Neural crest cell (in vitro differentiated cells): Measurements from ENCODE around the genes INSL6 and INSL4.

- PRO-cap = no peak
Observed at GRCh38 chr9:3936826-3937201, 363.1 kb downstream of the GLIS3 start.

- PRO-cap = no peak
Observed at GRCh38 chr9:4111302-4111676, 188.6 kb downstream of the GLIS3 start.

GRCh38 chr9:4206704-4207317, 93.1 kb downstream of the GLIS3 start:
- PRO-cap = no peak

DNA sequence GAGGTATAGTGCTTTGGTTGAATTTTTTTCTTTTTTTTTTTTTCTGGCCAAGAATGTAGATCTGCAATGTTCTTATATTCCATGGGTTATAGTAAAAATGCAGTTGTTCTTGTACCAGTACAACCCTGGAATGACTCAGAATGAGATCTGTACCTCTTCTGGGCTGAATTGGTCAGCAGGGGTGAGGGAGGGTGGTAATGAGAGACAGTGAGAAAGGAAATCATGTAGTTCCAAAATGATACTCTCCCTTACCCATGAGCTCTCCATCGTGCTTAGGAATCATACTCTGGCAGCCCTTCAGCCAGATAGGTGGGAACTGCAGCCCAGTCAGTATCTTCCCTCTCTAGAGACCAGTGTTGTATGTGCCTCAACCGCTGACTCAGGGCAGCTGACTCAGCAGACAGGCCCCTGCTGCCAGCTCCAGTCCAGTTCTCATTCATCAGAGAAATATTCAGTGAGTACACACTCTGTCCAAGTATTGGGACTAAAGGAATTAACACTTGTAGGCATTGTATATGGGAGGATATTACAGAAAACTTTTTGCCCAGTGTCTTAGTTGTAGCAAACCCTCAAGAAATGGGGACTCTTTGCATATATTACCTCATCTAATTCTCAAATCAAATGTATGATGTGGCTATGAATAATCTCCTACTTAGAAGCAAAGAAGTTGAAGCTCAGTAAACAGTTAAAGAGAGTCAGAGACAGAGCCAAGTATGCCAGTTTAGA, 2.3 kb upstream of the GLIS3 start:
- PRO-cap = no peak

DNA sequence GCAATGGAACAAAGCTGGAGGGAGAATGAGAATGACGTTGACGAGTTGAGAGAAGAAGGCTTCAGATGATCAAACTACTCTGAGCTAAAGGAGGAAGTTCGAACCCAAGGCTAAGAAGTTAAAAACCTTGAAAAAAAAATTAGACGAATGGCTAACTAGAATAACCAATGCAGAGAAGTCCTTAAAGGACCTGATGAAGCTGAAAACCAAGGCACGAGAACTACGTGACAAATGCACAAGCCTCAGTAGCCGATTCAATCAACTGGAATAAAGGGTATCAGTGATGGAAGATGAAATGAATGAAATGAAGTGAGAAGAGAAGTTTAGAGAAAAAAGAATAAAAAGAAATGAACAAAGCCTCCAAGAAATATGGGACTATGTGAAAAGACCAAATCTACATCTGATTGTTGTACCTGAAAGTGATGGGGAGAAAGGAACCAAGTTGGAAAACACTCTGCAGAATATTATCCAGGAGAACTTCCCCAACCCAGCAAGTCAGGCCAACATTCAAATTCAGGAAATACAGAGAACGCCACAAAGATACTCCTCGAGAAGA, 42.0 kb downstream of the SLC1A1 start:
- PRO-cap = no peak

DNA sequence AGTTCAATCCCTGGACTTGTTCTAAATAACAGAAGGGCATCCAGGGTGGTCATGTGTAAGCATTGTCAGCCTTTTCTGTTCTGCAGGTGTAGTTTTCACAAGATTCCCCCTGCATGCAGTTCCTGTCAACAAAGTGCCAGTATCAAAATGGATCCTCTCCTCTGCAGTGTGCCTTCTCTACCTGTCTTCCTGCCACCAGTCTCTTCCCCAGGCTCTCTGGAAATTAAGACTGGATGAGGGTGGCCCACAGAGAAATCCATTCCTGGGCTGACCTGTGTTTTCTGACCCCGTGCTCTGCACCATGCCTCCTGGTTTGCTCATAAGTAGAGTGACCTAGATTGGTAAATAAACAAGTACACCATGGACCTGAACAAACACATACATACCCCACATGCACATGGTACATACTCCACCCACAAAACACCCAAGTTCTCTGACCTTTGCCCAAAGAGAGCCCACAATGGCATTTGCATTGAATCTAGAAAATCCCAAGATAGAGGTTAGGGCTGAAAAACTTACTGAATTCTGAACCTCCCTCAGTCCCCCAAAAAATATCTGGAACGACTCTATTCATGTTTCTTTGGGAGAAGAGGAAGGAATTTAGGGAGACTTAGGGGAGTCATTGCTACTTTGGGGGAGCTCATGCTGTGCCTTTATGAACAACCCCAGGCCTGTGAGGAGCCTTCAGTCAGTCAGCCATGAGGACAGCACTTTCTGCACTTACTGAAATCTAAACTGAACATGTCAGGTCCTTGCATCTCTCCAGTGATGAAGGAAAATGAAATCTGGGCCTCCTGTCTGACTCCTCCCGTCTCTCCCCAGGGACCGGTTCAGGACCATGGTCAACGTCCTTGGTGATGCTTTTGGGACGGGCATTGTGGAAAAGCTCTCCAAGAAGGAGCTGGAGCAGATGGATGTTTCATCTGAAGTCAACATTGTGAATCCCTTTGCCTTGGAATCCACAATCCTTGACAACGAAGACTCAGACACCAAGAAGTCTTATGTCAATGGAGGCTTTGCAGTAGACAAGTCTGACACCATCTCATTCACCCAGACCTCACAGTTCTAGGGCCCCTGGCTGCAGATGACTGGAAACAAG, 77.3 kb upstream of the PLPP6 start:
- PRO-cap = no peak

- PRO-cap = no peak
Observed at GRCh38 chr9:4667427-4668132, 1.3 kb upstream of the SPATA6L start.

GRCh38 chr9:4711733-4712714, 29.0 kb downstream of the AK3 start:
- PRO-cap = no peak

GRCh38 chr9:4731415-4732275, 9.4 kb downstream of the AK3 start:
- PRO-cap = no peak

GRCh38 chr9:4739844-4740385, 1.1 kb downstream of the AK3 start:
- PRO-cap = no peak

- PRO-cap = no peak
Observed at GRCh38 chr9:4805424-4806072, 12.8 kb downstream of the RCL1 start.

DNA sequence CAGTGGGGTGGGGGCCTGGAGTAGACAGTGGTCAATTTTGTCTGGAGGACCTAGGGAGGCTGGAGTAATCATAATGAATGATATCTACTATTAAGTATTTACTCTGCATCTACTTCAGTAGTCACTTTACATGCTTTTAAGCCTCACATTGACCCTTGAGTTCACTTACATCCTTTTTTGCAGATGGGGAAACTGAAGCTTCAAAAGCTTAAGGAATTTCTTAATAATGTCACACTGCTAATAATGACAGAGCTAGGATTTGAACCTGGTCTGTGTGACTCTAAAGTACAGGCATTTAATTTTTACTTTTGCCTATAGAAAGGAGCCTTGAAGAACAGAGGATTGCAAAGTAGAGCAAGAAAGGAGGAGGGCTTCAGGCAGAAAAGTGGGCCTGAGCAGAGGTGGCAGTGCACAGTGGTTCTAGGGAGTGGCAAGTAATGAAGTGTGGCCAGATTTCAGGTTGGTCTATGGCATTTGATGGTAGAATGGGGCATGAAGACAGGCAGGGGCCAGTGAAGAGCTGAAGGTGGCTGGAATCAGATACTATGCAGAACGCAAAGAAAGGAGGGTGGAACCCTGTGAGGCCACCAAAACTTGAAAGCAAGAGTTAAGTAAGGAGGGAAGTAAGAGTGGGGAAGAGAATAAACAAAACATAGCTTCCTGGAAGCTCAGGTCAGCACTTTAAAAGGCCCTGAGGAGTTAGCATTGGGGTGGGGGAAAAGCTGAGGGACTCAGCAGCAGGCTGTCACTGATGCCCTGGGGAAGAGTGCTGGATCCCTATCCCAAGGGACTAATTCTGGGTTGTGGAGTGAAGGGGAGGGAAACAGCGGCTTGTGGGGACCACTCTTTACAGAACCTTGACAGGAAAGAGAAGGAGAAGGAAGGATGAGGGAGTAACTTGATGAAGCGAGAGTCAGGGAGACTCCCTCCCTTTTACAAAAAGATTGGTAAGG, 42.2 kb downstream of the RCL1 start:
- PRO-cap = no peak

GRCh38 chr9:4844435-4844955, 51.8 kb downstream of the RCL1 start:
- PRO-cap = no peak

GRCh38 chr9:5090554-5091035, 94.8 kb downstream of the INSL6 start:
- PRO-cap = no peak

- PRO-cap = no peak
Observed at GRCh38 chr9:5185450-5185912, at the start of gene INSL6. Gene INSL6, minus strand, starts transcription at chr9:5185639.

- PRO-cap = no peak
Observed at GRCh38 chr9:5231183-5231720, at the start of gene INSL4. Gene INSL4, plus strand, starts transcription at chr9:5231419.

- PRO-cap = no peak
Observed at GRCh38 chr9:5488465-5489061, 21.8 kb upstream of the PDCD1LG2 start.

- PRO-cap = no peak
Observed at GRCh38 chr9:5510683-5511103, 362 bp downstream of the PDCD1LG2 start.

DNA sequence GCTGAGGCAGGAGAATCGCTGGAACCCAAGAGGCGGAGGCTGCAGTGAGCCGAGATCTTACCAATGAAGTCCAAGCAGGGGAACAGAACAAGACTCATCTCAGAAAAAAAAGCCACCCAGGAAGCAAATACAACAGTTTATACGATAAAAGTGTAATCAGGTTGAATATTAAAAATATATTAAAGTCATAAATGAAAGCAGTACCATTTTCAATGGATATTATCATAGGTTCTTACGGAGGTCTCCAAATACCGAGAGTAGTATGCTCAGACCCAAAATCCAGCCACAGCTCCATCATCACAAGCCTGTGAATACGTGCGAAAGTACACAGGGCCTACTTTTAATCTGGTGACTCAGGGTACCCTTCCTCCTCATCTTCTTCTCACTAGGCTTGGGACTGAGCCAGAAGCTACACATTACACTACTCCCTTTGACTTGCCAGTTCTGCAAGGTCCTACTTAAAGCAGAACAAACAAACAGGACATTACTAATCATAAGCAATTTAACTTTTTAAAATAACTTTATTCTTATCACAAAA, 7.7 kb upstream of the RIC1 start:
- PRO-cap = no peak

DNA sequence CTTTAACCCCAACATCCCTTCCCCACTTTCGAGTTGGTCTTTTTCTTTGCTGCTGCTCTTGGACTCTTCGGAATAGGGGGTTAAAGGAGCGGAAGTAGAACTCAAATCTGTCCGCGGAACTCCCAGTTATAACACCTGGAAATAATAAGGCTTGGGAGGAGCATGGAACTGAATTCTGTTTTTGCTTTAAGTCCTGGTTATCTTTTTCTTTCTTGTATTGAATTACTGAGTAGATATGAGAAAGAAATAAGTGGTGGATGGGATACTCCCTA, 1.0 kb downstream of the RIC1 start:
- PRO-cap = no peak